Astrocyte (in vitro differentiated cells and primary cell): ENCODE measurements around a stretch of chr1.

DNA sequence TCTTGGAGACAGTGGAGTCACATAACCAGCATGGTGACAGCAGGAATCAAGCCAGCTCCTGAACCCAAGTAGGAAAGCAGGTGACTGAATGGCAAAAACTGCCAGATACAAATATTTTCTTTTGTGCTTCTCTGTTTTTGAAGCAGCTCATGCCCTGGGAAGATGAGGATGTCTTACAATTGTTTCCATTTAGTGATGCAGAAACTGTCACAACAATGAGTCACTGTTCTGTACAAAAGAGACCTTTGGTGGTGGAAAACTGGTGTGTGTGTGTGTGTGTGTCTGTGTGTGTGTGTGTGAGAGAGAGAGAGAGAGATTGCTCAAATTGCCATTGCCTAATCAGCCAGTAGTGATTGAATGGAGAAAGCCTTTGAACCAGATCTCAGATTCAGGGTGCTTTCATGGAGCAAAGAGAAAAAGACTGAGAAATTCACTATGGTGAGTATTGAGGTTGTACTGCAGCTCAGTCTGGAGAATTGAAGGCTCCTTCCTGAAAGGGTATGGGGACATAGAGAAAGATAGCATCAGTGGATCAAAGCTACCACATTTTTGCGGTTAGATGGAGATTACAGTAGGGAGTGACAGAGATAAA lies 406.7 kb downstream of the DUSP10 start:
- PRO-cap = no peak
- RRBS, 2 experiments = no CpG with 5 or more reads among the region's 1 CpG

DNA sequence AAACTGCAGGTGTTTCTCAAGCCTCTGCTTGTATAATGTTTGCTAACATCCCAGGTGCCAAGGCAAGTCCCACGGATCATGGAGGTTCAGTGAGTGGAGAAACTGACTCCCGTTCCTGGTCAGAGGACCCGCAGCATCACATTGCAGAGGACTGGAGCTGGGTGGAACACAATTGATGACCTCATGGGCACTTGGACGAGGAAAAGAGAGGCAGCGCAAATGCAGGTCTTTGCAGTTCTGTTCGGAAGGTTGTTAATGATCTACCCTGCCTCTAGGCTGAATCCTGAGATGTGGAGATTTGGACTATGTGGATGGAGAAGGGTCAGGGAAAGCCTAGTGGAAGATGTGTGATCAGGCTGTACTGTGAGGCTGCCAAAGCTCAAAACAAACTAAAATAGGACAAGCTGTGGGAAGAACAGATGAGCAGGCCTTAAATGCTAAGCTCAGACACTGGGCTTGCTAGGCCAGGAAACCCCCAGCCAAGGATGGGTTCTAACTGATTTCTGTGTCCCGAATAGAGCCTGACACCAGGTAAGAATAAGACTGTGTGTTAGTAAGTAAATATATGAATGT lies 192.9 kb downstream of the DUSP10 start:
- PRO-cap = no peak
- RRBS, 2 experiments = no CpG with 5 or more reads among the region's 7 CpGs

- PRO-cap = no peak
- RRBS, 2 experiments = no CpG with 5 or more reads among the region's 3 CpGs
Observed at GRCh38 chr1:221689180-221689539, 52.7 kb downstream of the DUSP10 start.

DNA sequence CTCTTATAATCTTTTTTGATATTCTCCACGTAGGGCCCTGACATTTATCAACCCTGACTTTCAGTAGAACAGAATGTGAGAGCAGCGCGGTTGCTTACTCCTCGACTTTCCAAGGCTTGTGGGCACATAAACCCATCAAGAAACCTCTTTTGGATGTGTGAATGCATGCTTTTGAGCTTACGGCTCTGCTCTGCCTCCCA lies 34.7 kb downstream of the DUSP10 start:
- PRO-cap = no peak
- RRBS, 2 experiments = no CpG with 5 or more reads among the region's 5 CpGs

DNA sequence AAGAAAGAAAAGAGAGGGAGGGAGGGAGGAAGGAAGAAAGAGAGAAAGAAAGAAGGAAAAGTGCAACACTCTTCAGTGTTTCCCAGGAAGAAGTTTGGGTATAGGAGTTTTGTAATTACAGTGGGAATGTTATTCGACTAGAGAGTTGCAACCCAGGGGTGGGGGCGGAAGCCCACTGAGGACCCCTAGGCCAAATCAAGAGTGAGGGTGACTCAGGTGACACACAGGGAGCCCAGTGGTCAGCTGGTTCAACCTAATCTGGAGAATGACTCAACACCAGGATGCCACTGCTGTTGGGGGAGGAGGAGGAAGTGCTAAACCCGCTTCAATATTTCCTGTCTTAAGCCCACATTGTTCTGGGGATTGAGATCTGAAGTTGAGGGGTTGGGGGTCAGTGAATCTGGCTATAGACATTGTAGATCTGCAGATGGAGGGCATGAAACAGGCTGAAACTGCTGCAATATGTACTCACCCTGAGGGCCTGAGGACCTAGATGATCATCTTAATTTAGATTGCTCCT lies 84.9 kb upstream of the DUSP10 start:
- PRO-cap = no peak
- RRBS, 2 experiments = no CpG with 5 or more reads among the region's 3 CpGs

DNA sequence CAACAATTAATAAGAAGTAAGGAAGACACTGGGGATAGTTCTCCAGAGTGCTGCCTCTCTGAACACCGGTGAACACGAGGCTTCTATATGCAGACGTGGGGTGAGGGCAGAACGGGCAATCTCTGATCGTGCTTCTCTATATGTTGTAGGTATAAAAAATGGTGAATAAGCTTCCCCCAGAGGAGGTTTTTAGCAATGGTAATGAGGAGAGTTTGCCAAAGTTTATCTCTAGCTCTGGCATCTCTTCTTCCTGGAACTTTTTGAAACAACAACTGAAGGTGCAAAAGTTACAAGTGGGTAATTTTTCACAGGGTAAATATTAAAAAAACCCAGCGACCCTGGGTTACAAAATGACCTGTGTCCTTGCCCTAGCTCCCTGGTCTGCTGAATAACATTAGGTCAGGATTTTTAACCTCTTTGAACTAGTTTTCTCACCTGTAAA lies 332.3 kb upstream of the DUSP10 start:
- PRO-cap = no peak
- RRBS, 2 experiments = no CpG with 5 or more reads among the region's 6 CpGs

DNA sequence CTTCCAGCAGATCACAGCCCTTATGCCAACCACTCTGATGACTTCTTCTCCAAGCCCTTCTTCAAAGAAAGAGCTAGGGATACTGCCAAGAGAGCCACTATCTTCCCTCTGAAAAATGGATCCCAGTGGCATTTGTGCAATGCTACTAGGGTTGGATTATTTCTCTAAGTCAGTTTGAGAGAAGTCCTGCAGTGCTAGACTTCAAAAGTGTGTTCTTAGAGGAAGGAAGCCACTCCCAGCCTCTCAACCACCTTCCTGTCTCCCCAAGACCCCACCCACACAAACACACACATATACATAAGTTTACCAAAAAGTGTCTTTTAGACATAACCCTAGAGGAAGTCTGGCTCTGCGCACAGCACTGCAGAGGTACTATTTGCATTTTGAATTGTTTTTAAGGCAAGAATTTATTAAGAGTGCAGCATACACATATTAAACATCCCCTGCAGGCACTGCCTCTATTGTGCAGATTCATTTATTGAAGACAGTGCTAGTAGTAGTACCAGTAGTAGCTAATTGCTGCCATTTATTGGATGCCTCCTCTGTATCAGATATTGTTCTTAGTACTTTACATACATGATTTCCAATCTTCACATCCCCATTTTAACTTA lies 127.3 kb downstream of the HHIPL2 start:
- PRO-cap = no peak
- RRBS, 2 experiments = no CpG with 5 or more reads among the region's 1 CpG

GRCh38 chr1:223027412-223028162 lies 115.5 kb downstream of the TLR5 start:
- PRO-cap = no peak
- RRBS, 2 experiments = no CpG with 5 or more reads among the region's 19 CpGs

DNA sequence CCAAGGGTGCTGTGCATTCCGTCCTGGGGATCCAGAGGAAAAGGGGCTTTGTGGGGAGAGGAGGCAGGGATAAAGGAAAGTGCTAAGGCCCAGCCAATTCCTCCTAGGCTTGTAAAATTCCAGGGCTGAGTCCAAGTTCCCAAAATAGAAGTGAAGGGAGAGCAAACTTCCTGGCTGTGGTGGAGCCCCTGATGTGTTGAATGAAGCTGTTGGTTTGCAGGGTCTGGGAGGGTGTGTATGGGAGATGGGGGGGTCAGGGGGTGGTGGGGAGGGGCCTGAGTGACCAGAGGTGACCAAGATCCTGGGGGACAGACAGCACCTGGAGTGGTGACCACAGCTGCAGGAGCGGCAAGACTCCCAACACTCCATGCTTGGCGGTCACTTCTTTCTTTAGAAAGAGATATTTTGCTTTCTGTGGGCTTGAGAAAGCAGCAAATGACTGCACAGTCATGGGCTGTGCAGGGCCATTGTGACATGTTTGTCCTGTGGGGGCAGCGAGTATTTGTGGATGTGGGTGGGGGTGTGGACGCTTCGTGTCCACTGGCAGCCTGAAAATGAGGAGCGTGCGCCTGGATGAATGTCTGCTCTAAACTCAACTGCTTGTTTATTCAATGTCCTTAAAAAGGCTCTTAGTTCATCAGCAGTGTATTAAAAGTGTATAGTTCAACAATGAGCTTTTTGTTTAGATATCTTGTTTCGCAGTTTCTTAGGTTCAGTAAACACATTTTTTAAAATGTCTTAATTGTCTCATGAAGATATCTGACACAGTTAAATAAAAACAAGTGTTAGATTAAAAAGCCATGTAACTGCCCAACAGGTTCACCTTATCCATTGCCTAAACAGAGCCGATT lies 68.2 kb downstream of the TLR5 start:
- PRO-cap = no peak
- RRBS, 2 experiments = no CpG with 5 or more reads among the region's 10 CpGs

GRCh38 chr1:223102918-223103787 lies 39.9 kb downstream of the TLR5 start:
- PRO-cap = no peak
- RRBS, 2 experiments = no CpG with 5 or more reads among the region's 9 CpGs

DNA sequence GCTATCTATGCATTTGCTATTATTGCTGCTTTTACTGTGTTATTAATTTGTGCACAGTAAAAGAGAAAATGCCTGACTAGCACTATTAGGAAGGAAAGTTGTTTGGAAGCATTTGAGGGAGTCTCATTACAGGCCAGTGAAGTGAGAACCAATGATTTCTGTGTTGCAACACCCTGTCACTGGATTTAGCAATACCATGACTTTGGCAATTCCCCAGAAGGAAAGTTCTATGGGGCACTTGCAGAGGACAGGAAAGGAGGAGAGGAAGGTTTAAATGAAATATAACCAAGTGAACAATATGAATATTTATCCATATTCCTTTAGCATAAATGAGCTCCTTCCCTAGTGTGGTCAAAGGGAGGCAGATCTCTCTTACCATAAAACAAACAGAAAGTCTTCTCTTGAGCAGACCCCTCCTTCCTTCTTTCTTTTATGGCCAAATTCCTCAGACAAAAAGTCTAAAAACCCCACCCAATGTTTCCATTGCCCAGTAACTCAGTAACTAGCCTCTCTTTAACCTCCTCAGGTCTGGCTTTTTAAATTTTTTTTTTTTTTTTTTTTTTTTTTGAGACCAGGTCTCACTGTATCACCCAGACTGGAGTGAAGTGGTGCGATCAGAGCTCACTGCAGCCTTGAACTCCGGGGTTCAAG lies 5.5 kb downstream of the TLR5 start:
- PRO-cap = no peak
- RRBS, 2 experiments = no CpG with 5 or more reads among the region's 2 CpGs

GRCh38 chr1:223362877-223363874 lies 800 bp downstream of the SUSD4 start:
- PRO-cap = no peak
- RRBS, 2 experiments = 3 to 6% methylated on average over 7 to 14 of the region's 48 CpGs

DNA sequence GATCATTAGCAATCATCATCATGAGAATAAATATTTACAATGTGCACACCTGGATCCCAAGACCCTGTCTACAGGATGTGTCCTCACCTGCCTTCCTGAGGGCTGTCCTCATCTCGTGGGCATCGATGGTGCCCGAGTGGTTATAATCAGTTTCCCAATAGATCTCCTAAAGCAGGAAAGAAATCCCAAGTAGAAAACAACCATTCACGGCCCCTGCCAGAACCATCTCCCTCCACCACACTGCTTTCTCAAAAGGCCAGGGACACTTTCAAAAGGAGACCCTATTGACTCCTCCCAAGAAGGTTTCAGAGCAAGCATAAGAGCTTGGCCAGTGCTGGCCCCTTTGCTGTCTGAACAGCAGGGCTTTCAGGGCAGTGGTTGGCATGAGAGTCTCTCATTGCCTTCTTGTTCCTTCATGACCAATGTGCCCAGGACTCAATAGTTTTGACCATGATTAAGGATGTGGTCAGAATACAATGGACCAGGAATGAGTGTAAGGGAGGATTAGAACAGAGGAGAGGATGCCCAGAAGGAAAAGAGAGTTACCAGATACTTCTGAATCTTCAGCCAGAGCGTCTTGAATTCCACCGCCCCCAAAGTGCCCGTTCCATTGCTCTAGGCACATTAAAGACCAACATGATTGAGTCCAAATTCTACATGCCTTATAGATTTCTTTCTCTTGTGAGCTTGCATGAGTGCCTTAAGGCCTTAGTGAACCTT lies 120.7 kb downstream of the CAPN8 start:
- PRO-cap = no peak
- RRBS, 2 experiments = no CpG with 5 or more reads among the region's 7 CpGs

DNA sequence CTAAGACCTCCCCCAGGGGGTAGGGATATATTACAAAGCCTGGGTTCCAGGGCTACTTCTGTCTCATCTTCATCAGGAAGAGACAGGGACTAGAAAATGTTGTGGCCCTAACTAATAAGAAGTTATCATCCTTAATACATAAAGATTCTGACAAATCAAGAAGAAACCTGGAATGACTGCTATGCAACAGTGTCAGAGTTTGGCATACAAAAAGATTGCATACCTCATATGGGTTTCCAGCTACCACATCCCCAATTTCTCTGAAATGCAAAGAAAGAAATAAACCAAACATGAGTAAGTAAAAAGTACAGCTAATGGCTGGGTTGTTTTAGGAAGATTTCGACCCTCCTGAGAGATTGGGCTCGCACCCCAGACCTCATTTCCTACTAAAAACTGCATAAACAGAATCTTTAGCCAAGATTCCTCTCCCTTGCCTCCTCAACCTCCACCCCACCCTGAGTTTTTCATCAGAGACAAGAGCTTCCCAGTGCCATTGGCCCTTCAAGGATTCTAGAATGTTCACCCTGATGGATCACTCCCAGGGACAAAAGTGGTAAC lies 107.5 kb downstream of the CAPN8 start:
- PRO-cap = no peak
- RRBS, 2 experiments = no CpG with 5 or more reads among the region's 2 CpGs

DNA sequence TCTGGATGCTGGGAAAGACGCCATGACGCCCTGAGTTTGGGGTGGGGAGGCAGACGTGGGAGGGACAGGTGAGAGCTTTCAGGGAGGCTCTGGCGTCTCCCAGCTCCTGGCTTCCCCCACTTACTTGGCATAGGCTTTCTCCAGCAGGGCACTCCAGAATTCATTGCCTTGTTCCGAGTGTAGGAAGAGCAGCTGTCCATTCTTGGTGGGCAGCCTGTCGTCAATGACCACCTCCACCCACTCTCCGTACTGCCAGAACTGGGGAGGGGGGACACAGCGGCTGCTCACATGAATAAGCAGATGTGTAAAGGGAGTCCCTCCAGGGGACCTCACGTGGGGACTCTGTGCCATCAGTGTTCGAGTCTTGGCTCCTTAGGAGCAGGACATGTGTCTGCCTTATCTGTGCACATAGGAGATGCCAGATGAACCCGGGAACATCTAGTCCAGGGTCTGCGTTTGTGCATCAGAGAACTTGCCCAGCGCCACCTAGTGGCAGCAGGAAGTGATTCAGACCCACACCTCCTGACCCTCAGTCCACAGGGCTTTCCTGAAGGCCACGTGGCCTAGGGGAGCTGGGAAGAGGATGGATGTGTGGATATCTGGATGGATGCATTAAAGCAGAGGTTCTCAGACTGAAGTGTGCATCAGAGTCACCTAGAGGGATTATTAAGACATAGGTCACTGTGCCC lies 37.5 kb downstream of the CAPN8 start:
- PRO-cap = no peak
- RRBS, 2 experiments = no CpG with 5 or more reads among the region's 14 CpGs

GRCh38 chr1:223664107-223664657 lies 1.3 kb downstream of the CAPN8 start:
- PRO-cap = no peak
- RRBS, 2 experiments = no CpG with 5 or more reads among the region's 6 CpGs

- PRO-cap = no peak
- RRBS, 2 experiments = no CpG with 5 or more reads among the region's 2 CpGs
Observed at GRCh38 chr1:223774690-223775198, 62.4 kb downstream of the CAPN2 start.

DNA sequence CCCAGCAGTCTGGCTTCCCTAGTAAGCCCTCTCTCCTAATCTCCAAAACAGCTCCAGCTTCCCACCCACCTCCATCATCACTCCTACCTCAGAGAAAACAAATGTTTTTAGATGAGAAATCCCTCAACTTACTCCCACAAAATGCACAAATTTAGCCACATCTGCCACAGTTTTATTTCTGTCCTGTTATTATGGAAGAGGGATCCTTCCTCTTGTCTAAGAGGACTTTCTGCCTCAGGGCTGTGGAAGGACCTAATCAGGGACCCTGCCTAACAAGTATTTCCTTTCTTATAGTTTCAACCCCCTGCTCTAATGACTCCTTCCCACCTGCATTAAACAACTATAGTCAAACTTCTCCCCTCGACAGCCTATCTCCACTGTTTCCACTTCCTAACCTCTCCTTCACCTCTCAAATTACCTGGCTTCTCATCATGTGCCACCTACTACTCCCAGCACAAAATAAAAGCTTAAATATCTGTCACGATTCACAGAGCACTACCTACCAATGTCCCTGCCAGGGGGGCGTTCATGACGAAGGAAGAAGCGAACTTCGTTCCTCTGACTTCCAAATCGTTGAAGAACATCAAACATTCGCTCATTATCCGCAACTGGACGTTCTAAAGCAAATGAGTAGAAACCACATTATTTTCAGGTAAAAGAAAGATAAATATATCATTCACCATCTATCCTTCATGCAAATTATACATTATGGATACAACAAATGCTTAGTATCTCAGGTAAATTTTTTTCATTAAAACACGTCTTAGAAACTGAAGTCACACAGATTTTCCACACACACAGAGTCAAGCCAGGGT lies 31.8 kb downstream of the TP53BP2 start:
- PRO-cap = no peak
- RRBS, 2 experiments = no CpG with 5 or more reads among the region's 11 CpGs

DNA sequence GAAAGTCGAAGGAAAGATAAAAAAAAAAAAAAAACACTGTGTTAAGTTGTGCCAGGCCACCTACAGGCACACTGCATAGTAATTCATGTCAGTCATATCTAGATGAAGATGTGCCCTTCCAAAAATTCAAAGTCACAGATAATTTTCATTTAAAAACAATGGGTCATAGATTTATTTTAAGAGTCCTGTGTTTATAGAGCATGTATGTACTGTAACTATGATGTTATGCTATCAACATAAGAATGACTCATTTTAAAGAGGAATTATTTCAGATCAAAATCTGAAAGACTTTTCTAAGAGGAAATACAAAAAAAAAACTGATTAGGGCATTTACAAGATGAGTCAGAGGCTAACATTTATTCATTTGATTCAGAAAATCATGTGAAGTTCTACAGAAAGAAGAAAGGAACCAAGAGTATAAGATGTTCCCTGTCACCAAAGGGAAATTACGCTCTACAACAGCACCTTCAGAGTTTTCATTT lies 14.0 kb downstream of the TP53BP2 start:
- PRO-cap = no peak
- RRBS, 2 experiments = no CpG with 5 or more reads among the region's 2 CpGs

DNA sequence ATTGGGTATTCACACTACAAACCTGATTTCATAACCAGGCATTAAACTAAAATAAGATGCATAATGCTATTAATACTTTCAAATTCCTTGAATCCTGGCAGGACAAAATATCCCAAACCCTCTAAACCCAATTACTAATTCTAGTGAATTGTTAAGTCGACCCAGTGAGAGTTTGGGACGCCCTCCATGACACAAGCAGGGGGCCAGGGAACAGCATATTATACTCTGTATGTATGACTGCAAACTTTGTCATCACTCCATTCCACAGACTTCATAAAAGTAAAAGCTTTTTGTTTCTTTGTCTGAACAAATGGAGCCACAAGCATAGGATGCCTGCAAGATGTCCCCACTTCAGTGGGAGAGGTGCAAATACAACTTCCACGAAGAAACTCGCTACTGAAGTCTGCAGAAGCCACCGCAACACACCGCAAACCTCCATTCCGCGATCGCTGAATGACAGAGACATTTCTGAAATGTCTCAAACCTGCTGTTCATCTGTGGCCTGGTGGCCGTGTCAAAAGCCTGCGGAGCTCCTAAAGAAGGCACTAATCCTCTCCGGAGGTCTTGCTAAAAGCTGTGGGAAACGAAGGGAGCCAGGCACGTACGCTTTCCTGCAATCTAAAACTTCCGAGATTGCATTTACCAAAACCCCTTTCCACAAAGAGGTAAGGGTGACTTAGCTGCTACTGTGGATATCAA lies 1.1 kb downstream of the TP53BP2 start:
- PRO-cap = bidirectional peak, plus-strand start at position 481 of the sequence, minus-strand start at position 326 of the sequence; unidirectional peak, minus-strand start at position 615 of the sequence
- RRBS, 2 experiments = no CpG with 5 or more reads among the region's 16 CpGs